Smooth muscle cell (in vitro differentiated cells): ENCODE results near the genes IQSEC3 and CCDC77.

- RAMPAGE, long total RNA: no peak
Measured at GRCh38 chr12:66358-67252, at the start of gene IQSEC3. Gene IQSEC3, plus strand, starts transcription at chr12:66767.

DNA sequence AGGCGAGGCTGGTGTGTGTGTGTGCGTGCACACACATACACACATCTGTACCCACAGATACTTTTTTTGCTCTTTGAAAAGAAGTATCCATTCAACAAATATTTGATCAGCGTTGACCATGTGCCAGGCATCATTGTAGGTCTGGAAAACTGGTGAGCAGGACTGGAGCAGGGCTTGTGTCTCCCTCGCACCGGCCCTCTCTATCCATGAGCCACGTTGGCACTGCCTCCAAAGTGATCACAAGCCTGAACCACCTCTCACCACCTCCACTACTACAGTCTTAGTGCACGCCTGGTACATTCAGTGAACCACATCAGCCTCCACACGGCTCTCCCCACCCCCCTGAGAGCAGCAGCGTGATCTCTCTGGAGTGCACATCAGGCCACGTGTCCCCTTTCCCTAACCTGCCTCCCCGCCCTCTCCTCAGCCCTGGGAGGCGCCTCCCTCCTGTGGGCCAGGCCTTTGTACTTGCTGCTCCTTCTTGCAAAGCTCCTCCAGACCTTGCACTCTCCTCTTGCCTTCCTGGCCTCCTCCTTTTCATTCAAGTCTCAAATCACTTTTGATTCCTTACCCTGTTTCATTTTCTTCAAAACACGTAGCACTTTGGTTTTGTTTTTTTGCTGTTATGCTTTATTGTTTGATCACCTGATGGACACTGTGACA is 49.8 kb downstream of the SLC6A12 start:
- RAMPAGE, long total RNA: no peak

- RAMPAGE, long total RNA: no peak
Measured at GRCh38 chr12:212520-212772, 1.5 kb downstream of the SLC6A12 start.

- RAMPAGE, long total RNA: no peak
Measured at GRCh38 chr12:295488-295896, 32.9 kb upstream of the SLC6A13 start.

DNA sequence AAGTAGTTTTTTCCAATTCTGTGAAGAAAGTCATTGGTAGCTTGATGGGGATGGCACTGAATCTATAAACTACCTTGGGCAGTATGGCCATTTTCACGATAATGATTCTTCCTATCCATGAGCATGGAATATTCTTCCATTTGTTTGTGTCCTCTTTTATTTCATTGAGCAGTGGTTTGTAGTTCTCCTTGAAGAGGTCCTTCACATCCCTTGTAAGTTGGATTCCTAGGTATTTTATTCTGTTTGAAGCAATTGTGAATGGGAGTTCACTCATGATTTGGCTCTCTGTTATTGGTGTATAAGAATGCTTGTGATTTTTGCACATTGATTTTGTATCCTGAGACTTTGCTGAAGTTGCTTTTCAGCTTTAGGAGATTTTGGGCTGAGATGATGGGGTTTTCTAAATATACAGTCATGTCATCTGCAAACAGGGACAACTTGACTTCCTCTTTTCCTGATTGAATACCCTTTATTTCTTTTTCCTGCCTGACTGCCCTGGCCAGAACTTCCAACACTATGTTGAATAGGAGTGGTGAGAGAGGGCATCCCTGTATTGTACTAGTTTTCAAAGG is 16.9 kb downstream of the KDM5A start:
- RAMPAGE, long total RNA: no peak

DNA sequence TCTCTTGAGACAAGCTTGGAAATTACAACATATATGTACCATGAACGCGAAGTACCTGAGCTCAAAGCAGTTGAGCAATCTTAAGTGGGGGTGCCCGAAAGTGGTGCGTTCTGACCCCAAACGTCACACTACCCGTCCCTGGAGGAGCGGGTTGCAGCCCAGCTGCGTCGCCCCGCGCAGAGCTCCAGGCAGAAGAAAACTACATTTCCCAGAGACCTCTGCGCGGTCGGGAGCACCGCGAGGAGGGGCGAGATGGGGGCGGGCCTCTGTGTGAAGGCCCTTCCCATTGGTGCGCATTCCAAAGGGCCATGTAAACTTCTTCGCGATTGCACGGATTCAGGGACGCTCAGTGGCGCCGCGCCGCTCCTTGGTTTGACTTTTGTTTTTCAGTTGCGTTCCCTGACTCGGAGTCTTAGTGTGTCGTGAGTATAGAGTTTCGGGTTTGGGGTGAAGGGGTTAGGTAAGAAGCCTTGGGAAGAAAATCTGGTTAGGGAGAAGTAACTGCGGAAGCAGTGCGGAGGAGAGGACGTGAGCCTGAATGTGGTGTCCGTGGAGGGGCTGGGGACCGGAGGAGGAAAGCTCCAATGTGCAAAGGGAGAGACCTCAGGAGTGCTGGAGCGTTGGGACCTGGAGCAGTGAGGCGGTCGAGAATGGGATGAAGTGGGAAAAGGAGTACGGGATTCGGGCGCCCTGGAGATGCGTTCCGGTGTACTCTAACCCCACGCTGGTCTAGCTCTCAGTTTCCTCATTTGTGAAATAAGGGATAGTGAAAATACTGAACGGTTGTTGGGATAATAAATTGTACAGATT is at the start of gene CCDC77:
CCDC77 (plus strand) TSS at position 382 of the 810 bp plus-strand sequence.
- RAMPAGE, long total RNA: start-site peak on the plus strand centred at position 358 of the sequence, 71 bp wide, 41 and 67 reads in 2 replicates

GRCh38 chr12:545394-546237 is 85.9 kb downstream of the B4GALNT3 start:
- RAMPAGE, long total RNA: no peak

DNA sequence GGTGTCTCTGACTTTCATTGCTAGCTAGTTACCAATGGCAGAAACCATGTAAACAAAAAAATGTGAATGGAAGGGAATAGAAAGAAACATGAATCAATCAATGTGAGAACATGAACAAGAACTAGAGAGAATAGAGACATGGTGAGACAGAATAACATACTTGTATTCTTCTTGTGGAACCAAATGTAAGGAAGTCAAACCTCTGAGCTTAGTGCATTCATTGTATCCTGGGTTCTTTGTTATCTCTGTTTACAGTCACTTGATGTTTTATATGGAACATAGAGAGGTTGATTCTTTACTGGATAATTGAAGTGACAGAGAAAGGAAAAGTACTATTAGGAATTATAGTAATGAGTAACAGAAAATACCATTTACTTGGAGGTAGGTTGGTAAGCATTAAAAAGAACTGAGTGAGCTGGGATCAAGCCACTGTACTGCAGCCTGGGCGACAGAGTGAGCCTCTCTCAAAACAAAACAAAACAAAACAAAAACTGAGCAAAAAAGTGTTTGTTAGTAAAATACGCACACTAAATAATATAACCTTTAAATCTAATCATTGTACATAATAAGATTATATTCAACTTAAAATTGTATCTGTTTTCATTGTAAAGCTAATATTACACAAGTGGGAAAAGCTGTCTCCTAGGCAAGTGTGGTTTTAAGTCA is 2.4 kb upstream of the WNK1 start:
- RAMPAGE, long total RNA: no peak

DNA sequence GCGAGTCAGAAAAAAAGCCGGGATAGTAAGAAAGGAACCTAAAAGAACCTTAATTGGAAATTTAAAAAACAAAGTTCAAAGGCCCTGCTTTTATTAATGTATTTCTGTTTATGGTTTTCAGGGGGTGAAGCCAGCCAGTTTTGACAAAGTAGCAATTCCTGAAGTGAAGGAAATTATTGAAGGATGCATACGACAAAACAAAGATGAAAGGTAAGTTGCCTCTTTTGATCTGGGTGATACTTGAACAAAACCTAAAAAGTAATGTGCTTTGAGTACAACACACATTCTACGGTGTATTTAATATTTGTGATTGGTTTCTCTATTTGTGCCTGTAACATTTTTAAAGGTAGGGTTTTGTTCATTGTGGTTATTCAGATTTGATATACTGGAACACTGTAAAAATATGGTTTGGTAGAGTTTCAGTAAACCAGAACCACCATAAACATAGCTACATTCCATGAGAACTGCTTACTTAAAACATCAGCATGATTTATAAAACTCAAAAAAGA is 92.4 kb downstream of the RAD52 start:
- RAMPAGE, long total RNA: no peak

DNA sequence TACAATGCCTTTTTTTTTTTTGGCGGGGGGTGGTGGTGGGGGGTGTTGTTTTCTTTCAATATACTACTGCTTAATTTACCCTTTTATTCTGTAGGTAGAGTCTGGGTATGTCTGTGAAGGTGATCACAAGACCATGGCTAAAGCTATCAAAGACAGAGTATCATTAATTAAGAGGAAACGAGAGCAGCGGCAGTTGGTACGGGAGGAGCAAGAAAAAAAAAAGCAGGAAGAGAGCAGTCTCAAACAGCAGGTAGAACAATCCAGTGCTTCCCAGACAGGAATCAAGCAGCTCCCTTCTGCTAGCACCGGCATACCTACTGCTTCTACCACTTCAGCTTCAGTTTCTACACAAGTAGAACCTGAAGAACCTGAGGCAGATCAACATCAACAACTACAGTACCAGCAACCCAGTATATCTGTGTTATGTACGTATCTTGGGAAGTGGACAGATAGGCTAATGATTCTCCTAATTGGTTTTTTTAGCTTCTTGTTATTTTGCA is 88.5 kb downstream of the RAD52 start:
- RAMPAGE, long total RNA: no peak

DNA sequence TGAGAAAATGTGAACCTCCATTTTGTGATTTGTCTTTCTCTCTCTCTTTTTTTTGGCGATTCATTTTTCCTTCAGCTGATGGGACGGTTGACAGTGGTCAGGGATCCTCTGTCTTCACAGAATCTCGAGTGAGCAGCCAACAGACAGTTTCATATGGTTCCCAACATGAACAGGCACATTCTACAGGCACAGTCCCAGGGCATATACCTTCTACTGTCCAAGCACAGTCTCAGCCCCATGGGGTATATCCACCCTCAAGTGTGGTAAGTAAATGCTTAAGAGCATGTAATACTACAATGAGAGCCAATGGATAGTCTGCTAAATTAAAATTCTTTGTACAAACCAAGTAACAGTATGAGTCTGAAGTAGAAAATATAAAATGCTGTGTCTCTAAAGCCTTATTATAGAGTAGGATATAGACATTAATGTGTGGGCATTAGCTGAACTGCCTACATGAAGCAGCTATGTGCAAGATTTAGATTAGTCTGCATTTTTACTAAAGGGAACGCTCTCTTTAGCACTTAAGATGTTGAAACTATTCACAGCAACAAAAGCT is 87.4 kb downstream of the RAD52 start:
- RAMPAGE, long total RNA: no peak

- RAMPAGE, long total RNA: no peak
Measured at GRCh38 chr12:909601-910256, 39.8 kb downstream of the RAD52 start.

DNA sequence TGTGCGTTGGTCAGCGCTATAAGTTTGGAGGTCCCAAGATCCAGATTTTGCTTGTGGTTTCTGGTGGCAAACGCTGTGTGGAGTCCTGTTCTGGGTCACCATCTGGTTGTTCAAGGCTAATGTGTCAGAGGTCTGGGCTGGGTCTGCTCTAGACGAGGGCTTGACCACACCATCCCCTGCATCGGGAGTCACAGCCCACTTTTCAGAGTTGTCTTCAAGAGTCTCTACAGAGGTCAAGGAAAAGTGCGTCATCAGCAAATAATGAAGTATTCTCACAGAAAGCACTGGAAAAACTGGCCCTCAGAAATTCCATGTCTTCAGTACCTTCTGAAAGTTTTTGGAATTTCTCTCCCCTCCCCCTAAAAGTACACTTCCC is 35.6 kb downstream of the RAD52 start:
- RAMPAGE, long total RNA: no peak

GRCh38 chr12:1022923-1023525 is 32.0 kb downstream of the ERC1 start:
- RAMPAGE, long total RNA: no peak

DNA sequence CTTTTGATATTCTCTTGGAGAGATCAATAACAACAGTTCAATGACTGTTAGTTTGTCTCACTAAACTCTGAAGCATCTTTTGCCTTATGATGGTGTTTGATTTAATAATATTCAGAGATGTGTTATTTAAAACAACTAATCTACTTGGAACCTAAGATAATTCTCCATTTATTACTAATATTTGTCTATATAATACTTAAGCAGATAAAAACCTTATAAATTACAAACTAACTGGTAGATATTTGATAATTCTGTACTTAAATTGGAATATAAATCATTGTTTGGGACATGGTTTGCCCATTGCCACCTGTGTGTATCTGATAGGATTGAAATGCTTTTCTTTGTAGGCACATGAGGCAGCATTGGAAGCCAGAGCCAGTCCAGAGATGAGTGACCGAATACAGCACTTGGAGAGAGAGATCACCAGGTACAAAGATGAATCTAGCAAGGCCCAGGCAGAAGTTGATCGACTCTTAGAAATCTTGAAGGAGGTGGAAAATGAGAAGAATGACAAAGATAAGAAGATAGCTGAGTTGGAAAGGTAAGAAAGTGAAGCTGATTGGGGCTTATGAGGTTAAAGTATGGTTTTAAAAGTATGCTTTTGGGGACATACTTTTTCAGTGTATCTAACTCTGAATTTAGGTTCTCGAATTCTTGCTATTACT is 198.6 kb downstream of the ERC1 start:
- RAMPAGE, long total RNA: no peak

DNA sequence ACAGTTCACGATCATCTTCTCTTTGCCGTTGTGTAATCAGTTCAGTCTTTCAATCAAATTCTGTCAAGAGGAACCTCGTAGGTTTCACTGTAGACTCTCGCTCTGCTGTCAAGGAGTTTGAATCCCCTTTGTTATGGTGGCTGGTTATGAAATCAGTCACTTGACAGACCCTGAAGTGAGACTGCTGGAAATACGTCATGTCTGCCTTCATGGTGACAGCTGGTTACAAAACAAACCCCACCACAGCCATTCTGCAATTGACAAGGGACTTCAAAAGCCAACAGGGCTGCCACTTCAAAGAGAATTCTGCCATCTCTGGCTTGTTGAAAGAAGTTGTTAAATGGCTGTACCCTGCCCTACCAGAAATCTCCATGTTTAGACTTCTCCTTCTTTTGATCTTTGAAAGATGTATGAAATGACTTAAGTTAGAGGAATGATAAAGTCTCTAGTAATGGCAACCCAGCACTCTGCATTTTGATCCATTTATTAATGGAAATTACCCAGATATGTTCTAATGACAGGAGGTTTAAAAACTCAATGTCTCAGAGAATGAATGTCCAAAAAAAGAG is 286.9 kb downstream of the ERC1 start:
- RAMPAGE, long total RNA: no peak

- RAMPAGE, long total RNA: no peak
Measured at GRCh38 chr12:1282608-1283485, 291.8 kb downstream of the ERC1 start.

- RAMPAGE, long total RNA: no peak
Measured at GRCh38 chr12:1347999-1348269, 246.4 kb downstream of the FBXL14 start.

GRCh38 chr12:1443803-1444465 is 150.4 kb downstream of the FBXL14 start:
- RAMPAGE, long total RNA: no peak

DNA sequence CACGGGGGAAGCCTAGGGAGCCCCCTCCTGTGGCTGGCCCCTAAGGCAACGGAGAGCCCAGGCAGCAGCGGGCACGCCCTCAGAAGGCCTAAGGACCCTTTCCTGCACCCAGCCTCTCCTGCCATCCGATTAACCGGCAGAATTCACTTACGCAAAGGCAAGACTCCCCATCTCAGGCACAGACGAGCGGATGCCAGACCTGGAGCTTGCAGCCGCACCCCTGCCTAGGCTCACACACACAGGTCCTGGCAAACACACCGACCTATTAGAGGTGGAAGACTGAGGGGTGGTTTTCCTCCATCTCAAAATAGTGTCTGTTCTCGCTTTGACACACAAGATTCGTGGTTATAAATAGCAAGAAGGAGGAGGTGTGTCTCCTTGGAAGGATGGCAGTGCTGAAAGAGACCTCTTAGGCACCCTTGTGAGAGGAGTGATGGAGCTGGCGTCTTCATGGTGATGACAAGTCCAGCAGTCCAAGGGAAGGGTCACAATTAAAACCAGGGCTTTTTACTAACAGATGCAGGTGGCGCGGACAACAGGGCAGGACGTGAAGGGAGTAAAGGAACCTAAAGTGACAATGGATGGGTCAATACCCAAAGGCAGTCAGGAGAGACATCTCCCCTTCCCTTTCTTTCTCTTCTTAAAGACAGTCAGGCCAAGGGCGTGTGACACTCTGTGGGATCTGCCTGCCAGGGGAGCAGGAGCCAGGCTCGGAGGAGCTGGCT is 62.3 kb downstream of the FBXL14 start:
- RAMPAGE, long total RNA: no peak